ENCODE measurements around a stretch of chr3.

DNA sequence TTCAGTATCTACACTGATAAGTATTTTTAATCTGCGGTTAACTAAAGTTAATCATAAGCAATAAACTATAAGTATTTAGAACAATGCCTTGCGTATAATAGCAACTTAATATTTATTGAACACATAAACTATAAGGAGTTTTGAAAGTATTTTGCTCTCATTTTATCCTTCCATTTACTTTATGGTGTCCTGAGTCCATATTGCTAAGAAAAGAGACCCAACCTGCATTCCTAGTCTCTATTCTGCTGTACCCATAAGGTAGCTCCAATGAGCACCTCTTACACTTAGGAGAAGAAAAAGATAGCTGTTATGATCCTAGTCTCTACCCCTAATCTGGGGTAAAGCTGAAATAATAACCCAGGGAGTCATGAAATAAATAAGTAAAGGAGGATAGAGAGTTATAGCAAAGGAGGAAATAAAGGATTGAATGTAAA, 268.7 kb downstream of the IGSF11 start:
- PRO-cap = no peak

- PRO-cap = no peak
Observed at GRCh38 chr3:119279822-119280312, 14.3 kb upstream of the ARHGAP31 start.

GRCh38 chr3:119301652-119302487, 7.7 kb downstream of the ARHGAP31 start:
- PRO-cap = no peak

DNA sequence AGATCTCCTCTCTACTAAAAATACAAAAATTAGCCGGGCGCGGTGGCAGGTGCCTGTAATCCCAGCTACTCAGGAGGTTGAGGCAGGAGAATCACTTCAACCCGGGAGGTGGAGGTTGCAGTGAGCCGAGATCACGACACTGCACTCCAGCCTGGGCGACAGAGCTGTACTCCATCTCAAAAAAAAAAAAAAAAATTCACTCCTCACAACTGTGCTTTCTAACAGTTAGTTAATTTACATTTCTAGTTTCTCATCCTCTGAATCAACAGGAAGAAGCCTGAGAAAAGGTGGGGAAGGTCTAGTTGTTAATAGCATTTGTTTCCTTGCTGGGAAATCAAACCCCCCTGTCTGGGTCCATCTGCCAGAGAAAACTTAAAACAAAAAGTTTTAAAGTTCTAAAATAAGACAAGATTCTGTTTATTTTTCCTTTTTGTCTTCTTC, 62.4 kb downstream of the TMEM39A start:
- PRO-cap = no peak

GRCh38 chr3:119662900-119663518, 2.6 kb upstream of the POPDC2 start:
- PRO-cap = no peak

GRCh38 chr3:119747282-119748026, 34.4 kb upstream of the NR1I2 start:
- PRO-cap = no peak

DNA sequence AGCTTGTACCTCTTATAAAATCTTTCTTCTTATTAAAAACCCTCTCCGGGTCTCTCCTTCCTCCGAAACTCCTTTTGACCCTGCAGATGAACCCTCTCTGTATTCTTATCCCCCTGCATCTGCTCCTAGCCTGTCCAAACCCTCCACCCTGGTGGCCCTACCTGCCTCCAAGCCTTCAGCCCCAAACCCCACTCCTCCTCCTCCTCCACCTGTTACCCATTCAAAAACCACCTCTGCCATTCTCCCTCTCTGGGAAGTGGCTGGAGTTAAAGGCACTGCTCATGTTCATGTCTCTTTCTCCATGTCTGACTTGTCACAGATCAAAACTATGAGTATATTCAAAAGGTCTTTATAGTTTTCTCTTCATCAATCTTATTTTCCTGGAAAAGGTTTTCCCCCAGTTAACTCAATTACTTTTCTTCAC, 115.0 kb downstream of the GSK3B start:
- PRO-cap = no peak

- PRO-cap = no peak
Observed at GRCh38 chr3:120396160-120397254, 47.4 kb upstream of the LRRC58 start.

- PRO-cap = no peak
Observed at GRCh38 chr3:120418254-120419418, 32.2 kb downstream of the FSTL1 start.

DNA sequence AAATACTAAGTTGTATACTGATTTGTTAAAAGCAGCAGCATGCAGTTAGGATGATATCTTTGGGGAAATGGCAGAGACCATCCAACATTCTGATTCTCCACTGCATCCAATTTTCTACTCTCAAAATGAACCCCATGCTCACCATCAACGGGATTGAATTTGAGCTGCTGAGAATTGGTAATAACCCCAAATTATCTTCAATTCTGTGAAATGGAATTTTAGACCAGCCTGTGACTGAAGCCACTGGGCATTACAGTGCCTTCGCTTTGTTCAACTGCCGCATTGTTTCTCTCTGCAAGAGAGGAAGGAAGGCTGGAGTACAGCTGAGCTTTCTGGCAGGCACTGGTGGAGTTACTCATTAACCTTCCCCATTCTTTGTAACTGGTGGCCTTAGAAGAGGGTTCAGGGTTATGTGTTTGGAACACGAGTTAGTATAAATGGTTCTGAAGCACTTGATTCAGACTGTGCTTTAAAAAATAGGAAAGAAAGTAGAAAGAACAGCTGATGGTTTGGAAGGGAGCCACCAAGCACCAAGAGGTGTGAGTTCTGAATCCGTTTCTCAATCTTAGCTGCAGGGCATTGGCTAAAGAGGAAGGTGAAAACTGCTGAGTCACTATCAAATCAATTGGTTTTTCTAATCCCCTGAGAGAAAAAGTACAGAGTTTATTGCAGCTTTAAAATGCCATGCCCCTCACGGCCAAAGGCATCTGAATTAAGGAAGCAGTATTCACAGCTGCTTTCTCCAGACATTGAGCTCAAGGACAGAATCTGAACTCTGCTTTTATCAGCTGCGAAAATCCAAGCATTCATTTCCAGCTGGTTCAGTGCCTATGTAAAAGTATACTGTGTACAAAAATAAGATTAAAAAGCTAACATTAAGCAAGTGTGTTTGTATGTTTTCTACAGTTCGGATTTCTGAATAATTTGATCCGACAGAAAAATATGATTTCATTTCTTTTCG, 3.6 kb downstream of the HGD start:
- PRO-cap = bidirectional peak, plus-strand start at position 315 of the sequence, minus-strand start at position 257 of the sequence; bidirectional peak, plus-strand start at position 706 of the sequence, minus-strand start at position 552 of the sequence

DNA sequence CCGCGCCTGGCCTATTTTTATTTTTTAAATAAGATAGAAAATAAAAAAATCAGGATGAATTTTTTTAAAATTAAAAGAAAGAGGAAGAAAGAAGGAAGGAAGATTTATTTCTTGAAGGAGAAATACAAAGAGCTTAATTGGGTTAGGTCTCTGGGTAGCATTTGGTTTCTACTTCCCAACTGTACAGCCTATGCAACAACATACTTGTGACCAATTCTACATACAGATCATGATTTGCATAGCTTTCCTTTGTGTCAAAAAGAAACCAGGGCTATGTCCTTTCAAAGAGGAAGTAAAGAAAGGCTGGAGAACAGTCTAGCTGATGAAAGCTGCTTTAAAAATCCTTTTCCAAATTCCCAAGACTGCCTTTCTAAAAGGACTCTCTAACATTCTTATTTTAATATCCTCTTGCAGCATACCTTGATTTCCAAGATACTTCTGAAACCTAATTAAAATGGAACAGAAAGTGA, 6.1 kb upstream of the HGD start:
- PRO-cap = no peak

DNA sequence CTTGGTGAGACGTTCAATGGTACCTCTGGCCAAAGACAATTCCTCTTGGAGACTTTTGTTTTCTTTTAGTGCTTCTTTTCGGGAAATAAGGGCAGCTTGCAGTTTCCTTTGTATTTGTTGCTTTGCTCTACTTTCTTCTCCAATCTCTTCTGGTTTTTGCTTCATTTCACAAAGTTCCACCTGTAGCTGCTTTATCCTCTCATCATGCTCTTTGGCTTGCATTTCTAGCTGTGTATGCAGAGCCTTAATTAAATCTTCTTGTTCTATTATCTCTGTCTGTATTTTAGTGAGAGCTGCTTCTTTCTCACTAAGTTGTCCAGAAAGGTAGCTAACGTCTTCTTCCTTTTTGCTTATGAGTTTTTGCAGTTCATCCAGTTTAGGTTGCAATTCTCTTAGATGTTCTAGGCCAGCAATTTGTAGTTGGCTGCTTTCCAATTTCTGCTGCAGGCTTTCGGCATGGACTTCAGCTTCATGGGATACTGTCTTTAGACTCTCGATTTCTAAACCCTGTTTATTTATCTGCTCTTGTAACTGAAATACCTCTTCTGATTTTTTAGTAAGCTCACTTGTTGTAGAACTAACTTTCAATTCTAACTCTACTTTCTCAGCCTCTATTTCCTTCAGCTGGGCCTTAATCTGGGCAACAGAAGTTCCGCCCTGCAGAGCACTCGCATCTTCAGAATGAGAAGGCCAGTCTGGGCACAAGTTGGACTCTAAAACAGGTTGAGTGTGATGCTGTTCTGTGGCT, 35.4 kb upstream of the HCLS1 start:
- PRO-cap = no peak

DNA sequence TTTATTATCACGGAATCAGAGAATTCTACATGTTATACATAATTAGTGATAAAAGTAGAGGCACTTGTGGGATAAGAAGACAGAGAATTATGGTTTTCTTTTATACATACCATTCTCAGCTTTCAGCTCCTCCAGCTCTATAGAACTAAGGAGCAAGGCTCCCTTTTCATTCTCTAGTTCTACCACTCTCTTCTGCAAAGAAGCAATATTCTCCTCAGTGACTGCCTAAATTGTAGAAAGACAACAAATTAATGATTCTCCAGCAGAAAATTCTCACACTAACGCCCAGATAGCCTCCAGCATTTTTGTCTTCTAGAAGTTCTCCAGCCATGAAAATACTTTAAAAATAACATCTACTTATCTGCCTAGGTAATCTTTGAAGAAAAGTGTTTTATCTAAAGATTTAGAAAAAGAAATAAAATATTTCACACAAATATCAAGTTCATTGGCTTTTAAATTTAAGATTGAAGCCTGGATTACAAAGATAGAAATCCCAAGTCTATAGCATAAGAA, 41.7 kb upstream of the HCLS1 start:
- PRO-cap = no peak

GRCh38 chr3:121834071-121834671, 689 bp downstream of the IQCB1 start:
- PRO-cap = unidirectional peak, plus-strand start at chr3:121834440

- PRO-cap = no peak
Observed at GRCh38 chr3:122001069-122001783, 20.8 kb downstream of the ILDR1 start.

- PRO-cap = no peak
Observed at GRCh38 chr3:122074585-122075480, 19.7 kb downstream of the CD86 start.

- PRO-cap = no peak
Observed at GRCh38 chr3:122310357-122310815, 14.7 kb upstream of the CSTA start.

- PRO-cap = no peak
Observed at GRCh38 chr3:122392029-122392657, 8.2 kb downstream of the FAM162A start.

GRCh38 chr3:122714223-122714333, 33.4 kb downstream of the PARP14 start:
- PRO-cap = no peak

DNA sequence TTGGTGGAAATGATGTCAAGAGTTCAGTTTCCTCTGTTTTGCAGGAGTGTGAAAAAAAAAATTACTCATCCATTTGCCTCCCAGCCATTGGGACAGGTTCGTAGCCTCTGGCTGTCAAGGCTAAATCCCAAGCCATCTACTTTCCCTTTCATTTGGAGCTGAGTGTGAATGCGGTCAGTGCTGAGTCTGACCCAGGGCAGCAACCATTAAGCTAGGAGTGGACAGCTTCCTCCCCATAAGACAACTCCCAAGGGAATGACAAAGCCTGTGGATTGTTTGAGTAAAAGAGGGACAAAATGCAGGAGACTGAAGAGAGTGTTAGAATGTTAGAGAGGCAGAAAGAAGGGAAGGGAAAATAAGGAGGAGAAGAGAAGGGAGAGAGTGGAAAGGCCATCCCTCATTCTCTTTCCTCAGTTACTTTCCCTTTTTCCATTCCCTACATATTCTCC, 33.7 kb downstream of the PARP14 start:
- PRO-cap = no peak